Lung (tissue), 4 donors: ENCODE measurements around a stretch of chr20.

- PRO-cap, result no peak
- RAMPAGE, long total RNA, result no peak
- RRBS, result no CpG with 5 or more reads among the region's 2 CpGs
Observed at GRCh38 chr20:1429892-1430516, 36.6 kb downstream of the NSFL1C start.

- PRO-cap, result no peak
- RAMPAGE, long total RNA, result no peak
- RRBS, result no CpG with 5 or more reads among the region's 8 CpGs
Observed at GRCh38 chr20:1669044-1669665, 11.6 kb upstream of the SIRPG start.

- PRO-cap, result no peak
- RAMPAGE, long total RNA, result no peak
- RRBS, result no CpG with 5 or more reads among the region's 8 CpGs
Observed at GRCh38 chr20:1672242-1672885, 14.8 kb upstream of the SIRPG start.

DNA sequence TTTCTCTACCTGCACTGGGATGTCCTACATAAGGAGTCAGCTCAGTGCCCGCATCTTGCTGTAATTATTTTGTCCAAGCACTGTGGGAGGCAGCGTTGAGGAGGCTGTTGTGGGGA lies 91.4 kb upstream of the SIRPA start:
- PRO-cap, result no peak
- RAMPAGE, long total RNA, result no peak
- RRBS, result no CpG with 5 or more reads among the region's 2 CpGs

GRCh38 chr20:1811665-1811897 lies 83.6 kb upstream of the SIRPA start:
- PRO-cap, result no peak
- RAMPAGE, long total RNA, result no peak
- RRBS, result no CpG with 5 or more reads among the region's 2 CpGs

- PRO-cap, result no peak
- RAMPAGE, long total RNA, result no peak
- RRBS, result no CpG with 5 or more reads among the region's 10 CpGs
Observed at GRCh38 chr20:1844659-1845273, 50.4 kb upstream of the SIRPA start.

DNA sequence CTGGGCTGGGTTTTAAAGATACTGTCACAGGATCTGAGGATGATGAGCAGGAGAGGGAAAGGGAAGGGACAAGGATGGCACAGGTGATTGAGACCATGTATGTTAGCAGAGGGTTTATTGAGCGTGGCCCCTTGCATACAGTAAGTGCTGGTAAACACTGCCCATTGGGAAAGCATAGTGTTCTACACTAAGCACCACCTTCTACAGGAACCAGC lies 14.5 kb upstream of the SIRPA start:
- PRO-cap, result no peak
- RAMPAGE, long total RNA, result no peak
- RRBS, result no CpG with 5 or more reads among the region's 1 CpG

DNA sequence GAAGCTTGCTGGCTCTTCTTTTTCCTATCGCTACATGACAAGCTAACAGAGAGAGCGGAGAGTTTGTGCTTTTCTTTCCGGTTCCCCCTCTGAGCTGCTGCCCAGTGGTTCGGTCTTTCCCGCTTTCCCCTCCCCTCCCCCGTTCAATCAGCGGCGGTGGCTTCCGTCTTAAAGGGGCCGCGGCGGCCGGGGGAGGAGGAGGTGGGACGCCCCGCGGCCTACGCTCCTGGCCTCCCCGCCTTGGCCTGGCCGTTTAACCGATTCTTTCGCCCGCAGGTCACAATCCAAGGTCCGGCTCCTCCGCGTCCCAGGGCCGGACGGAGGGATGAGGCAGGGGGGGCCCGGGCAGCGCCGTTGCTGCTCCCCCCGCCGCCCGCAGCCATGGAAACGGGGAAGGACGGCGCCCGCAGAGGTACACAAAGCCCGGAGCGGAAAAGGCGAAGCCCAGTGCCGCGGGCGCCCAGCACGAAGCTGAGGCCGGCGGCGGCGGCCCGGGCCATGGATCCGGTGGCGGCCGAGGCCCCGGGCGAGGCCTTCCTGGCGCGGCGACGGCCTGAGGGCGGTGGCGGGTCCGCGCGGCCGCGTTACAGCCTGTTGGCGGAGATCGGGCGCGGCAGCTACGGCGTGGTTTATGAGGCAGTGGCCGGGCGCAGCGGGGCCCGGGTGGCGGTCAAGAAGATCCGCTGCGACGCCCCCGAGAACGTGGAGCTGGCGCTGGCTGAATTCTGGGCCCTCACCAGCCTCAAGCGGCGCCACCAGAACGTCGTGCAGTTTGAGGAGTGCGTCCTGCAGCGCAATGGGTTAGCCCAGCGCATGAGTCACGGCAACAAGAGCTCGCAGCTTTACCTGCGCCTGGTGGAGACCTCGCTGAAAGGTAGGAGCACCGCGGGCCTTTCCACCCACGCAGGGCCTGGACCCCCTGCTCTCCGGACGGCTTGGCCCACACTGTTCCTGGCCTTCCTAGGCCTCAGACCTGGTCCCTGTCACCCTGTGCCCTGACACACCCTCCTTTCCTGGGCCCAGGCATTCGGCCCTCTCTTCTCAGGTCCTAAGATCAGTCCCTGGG lies 1.2 kb downstream of the STK35 start:
- PRO-cap, result bidirectional peak, plus-strand start at position 171 of the sequence, minus-strand start outside the sequence; bidirectional peak, plus-strand start at position 447 of the sequence, minus-strand start at position 383 of the sequence
- RAMPAGE, long total RNA, result no peak
- RRBS, result 1% methylated on average over 39 of the region's 99 CpGs

DNA sequence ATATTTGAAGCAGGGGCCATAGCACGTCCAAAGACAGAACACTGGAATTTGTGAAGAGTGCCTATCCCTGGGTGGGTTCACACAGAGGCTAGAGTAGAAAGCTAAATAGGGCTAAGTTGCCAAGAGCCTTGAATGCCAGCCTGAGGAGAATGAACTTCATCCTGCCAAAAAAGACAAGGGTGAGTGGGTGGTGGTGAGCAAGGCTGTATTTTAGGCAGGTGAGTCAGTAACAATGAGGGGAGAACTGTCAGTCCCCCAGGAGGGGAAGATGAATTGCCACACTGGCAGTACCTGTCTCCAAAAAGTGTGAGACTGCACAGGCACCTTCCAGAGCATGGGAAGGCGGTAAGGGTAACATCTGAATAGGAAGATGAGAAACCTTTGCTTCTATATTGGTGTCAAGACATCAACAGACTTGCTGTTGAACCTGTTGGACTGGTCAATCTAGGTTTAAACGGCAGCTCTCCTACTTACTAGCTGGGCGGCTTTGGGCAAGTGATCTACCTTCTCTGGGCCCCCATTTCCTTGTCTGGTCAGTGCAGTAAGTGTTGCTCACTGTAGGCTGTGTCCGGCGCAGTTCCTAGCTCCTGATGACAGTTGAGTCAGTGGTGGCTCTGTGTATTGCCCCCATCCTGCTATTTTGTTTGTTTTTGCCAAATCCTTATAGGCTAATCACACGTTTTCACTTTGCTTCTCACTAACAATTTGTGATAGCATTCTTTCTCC lies 30.9 kb downstream of the STK35 start:
- PRO-cap, result no peak
- RAMPAGE, long total RNA, result no peak
- RRBS, result no CpG with 5 or more reads among the region's 7 CpGs

DNA sequence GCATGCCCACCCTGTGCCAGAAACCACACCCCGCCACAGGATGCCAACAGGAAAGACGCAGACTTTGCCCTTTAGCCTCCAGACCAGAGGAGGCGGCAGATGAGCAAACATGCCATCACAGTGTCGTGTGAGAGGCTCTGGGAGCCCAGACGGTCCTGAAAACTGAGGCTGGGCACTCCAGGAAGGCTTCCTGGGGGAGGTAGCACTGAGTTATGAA lies 34.7 kb upstream of the TGM3 start:
- PRO-cap, result no peak
- RAMPAGE, long total RNA, result no peak
- RRBS, result no CpG with 5 or more reads among the region's 5 CpGs

- PRO-cap, result no peak
- RAMPAGE, long total RNA, result no peak
- RRBS, result no CpG with 5 or more reads among the region's 3 CpGs
Observed at GRCh38 chr20:2302118-2302436, 6.3 kb downstream of the TGM3 start.

DNA sequence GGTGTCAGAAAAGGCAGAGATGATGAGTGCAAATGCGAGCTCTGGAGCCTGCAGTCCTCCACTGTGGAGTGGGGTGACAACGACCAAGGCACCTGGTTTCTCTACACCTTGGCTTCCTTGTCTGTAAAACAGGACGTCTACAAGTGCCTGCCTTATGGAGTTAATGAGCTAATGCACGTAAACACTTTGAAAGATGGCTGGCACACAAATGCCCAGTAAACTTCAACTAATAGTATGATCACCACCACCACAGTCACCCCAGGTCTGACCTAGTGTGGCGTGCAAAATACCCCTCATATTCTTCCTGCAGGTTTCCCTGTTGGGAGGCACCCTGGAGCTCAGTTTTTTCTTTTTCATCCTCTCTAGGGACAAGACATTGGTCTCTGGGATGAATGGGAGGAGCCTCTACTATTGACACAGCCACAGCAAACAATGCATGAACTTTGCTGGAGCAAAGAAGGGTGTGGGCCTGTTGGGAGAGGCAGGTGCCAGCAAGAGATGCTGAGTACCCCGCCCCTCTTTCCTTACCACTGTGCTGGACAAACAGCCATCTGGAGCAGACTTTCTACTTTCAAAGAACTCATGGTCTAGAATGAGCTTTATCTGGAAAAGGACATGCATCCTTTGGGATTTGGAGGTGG lies 10.0 kb downstream of the TGM3 start:
- PRO-cap, result no peak
- RAMPAGE, long total RNA, result no peak
- RRBS, result no CpG with 5 or more reads among the region's 6 CpGs

DNA sequence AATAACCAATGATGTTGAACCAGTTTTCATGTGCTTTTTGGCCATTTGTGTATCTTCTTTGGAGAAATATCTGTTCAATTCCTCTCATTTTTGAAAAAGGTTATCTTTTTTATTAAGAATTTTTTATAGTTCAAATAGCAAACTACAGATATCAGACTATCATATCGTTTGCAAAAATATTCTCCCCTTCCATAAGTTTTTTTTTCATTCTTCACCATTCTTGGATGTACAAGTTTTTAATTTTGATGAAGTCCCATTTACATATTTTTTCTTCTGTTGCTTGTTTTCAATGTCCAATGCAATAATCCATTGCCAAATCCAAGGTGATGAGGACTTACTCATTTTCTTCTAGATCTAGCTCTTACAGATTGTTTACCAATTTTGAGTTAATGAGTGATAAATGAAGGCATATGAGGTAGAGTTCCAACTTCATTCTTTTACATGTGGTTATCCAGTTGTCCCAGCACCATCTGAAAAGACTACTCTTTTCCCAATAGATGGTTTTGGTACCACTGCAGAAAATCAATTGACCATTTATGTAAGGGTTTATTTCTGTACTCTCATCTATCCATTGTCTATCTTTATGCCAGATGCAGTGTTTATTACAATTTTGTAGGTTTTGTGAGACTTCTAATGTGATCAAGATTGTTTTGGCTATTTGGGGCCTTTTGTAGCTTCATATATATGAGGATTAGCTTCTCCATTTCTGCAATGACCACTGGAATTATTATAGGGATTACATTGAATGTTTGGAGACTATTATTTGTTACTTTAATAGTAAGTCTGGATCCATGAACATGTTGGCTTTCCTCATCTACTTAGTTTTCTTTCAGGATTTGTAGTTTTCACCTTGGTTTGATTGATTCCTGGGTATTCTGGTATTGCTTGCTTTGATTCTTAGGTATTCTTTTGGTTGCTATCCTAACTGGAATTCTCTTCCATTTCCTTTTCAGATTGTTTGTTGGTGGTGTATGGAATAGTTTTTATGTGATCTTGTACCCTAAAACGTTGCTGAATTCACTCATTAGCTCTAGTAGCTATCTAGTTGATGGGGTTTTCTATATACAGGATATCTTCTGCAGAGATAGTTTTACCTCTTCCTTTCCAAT lies 10.6 kb downstream of the SNRPB start:
- PRO-cap, result no peak
- RAMPAGE, long total RNA, result no peak
- RRBS, result no CpG with 5 or more reads among the region's 2 CpGs

GRCh38 chr20:2654030-2654631 lies 1.7 kb downstream of the NOP56 start:
- PRO-cap, result no peak
- RAMPAGE, long total RNA, result no peak
- RRBS, result no CpG with 5 or more reads among the region's 11 CpGs

GRCh38 chr20:2654632-2655774 lies 2.6 kb downstream of the NOP56 start:
- PRO-cap, result no peak
- RAMPAGE, long total RNA, result no peak
- RRBS, result no CpG with 5 or more reads among the region's 20 CpGs

GRCh38 chr20:2656903-2657399 lies 4.5 kb downstream of the NOP56 start:
- PRO-cap, result no peak
- RAMPAGE, long total RNA, result no peak
- RRBS, result no CpG with 5 or more reads among the region's 6 CpGs

DNA sequence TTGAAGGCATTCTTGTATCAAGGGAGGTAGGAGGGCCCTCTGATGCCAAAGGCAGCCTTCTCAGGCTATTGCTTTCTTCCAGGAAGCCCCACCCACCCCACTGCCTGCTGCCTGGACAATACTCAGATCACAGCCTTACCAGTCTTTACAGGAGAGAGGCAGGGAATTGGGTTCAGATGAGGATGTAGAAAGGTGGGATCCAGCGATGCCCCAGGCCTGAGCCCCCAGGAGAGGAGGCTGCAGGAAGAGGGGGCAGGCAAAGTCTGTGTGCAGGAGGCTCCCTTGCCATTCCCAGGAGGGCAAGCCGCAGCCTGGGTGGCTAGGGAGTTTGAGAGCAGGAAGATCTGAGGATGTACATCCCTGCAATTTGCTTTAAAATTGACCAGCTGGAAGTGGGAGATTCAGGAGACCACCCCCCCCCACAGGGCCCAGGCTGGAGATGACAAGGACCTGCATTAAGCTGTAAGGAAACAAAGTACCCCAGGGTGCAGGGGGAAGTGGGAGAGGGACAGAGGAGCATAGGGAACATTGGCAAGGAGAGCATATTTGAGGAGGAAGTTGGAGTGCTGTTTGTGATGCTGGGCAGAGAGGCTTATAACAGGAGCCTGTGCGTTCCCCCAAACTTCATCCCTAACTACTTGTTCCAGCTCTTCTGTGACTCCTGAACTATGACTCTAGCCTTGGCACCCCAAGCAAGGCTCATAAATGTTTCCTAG lies 45.7 kb downstream of the CPXM1 start:
- PRO-cap, result no peak
- RAMPAGE, long total RNA, result no peak
- RRBS, result no CpG with 5 or more reads among the region's 3 CpGs

GRCh38 chr20:2798901-2799269 lies 1.5 kb downstream of the CPXM1 start:
- PRO-cap, result no peak
- RAMPAGE, long total RNA, result no peak
- RRBS, result 70% methylated on average over 2 of the region's 5 CpGs

DNA sequence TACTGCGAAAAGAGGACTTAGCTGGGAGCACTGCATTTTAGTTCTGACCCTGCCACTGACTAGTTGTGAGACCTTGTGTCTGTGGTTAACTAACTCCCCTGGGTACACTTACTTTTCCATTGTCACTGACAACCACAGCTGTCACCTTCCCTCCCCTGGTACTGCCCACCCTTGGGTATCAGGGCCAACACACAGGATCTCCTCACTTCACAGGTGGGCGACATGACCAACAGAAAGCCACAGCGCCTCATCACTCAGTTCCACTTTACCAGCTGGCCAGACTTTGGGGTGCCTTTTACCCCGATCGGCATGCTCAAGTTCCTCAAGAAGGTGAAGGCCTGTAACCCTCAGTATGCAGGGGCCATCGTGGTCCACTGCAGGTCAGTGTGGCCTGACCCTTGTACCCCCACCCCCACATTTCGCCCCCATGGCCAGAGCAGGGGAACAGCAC lies 21.6 kb upstream of the GNRH2 start:
- PRO-cap, result no peak
- RAMPAGE, long total RNA, result no peak
- RRBS, result no CpG with 5 or more reads among the region's 7 CpGs

- PRO-cap, result no peak
- RAMPAGE, long total RNA, result no peak
- RRBS, result no CpG with 5 or more reads among the region's 16 CpGs
Observed at GRCh38 chr20:3047407-3048270, 1.8 kb downstream of the MRPS26 start.